Mammary epithelial cell (primary cell): ENCODE results near the genes PEX14 and FBXO2.

DNA sequence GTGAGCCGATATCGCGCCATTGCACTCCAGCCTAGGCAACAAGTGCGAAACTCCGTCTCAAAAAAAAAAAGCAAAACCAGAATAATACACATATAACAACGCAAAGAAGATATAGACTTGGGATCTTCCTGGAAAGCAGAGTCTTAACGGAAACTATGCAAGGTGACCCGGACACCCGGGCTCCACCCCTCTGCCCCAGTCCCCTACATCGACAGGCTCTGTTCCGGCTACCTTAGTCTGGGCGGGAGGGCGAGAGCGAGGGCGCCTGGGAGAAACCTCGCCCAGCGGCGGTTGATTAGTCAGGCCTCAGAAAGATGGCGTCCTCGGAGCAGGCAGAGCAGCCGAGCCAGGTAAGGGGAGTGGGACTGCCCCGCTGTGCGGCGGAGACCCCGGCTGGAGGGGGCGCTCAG, at the start of gene PEX14:
Gene PEX14 (plus strand): TSS at position 298 of the 410 bp plus-strand sequence.
- CAGE, long polyA plus RNA, result no peak
- RRBS, result 0% methylated on average over 2 of the region's 26 CpGs

GRCh38 chr1:10528923-10529564, 54.3 kb downstream of the PEX14 start:
- CAGE, long polyA plus RNA, result no peak
- RRBS, result no CpG with 5 or more reads among the region's 12 CpGs

DNA sequence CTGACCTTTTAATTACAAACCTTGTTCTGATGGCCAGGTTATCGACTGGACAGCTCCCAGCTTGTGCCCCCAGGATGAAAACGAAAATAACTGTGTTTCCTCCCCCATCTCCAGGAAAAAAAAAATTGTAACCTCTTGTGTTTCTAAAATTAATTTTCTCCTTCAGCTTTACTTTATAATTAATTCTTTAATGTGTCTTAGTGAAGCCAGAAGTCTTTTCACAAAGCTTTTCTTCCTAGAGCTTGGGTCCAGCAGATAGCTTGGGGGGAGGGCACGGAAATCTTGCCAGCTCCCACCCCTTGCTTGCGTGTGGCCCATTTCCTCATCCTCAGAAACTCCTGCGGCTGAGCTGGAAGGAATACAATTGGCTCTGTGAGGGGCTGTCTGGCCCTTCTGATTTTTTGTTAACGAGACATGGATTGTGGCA, 65.8 kb downstream of the PEX14 start:
- CAGE, long polyA plus RNA, result no peak
- RRBS, result no CpG with 5 or more reads among the region's 6 CpGs

- CAGE, long polyA plus RNA, result no peak
- RRBS, result no CpG with 5 or more reads among the region's 13 CpGs
Observed at GRCh38 chr1:10629502-10629771, 154.7 kb downstream of the PEX14 start.

GRCh38 chr1:10694613-10695196, 101.7 kb downstream of the CASZ1 start:
- CAGE, long polyA plus RNA, result no peak
- RRBS, result 1% methylated on average over 33 of the region's 101 CpGs

DNA sequence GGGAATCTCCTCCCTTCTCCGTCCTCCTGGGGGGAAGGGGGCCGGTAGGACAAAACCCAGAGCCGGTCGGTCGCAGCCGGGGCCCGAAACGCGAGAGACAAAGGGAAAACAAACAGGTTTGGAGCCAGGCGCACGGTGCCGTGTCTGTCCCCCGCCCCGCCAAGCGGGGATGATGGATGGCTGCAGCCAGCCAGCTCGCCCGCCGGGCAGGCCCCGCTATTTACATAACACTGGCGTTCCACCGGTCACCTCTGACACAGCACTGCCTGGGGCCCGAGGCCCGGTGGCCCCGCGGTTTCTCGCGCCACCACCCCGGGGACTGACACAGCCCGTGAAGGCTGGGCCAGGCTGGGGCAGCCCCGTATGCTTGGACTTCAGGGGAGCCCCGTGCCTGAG, 91.9 kb downstream of the CASZ1 start:
- CAGE, long polyA plus RNA, result no peak
- RRBS, result 60% methylated on average over 4 of the region's 31 CpGs

GRCh38 chr1:10737822-10738632, 58.4 kb downstream of the CASZ1 start:
- CAGE, long polyA plus RNA, result no peak
- RRBS, result 20% methylated on average over 4 of the region's 22 CpGs

DNA sequence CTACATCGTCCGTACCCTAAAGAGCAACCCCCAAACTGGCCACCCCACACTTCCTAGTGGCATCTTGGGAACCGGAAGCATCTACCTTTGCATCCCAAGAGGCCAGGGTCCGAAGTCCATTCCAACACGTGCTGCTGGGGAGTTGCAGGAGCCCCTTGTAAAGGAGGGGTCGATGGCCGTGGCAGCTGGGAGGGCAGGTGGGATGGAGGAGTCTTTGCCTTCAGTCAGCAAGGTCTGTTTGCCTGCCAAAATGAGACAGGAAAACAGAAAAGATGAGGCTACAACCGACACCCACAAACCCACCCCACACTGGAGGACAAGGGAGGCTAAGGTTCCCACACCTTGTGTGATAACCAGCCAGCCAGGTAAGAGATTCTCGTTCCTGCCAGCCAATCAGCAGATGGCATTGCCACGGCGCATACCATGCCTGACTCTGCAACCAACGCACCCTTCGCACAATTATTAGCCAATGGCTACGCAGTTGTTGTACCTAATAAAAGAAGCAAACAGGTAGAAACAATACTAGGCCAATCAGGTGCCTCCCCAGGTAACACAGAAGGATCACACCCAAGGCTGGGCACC, 35.7 kb downstream of the CASZ1 start:
- CAGE, long polyA plus RNA, result no peak
- RRBS, result no CpG with 5 or more reads among the region's 14 CpGs

GRCh38 chr1:10814878-10816115, 18.9 kb upstream of the CASZ1 start:
- CAGE, long polyA plus RNA, result no peak
- RRBS, result no CpG with 5 or more reads among the region's 18 CpGs

DNA sequence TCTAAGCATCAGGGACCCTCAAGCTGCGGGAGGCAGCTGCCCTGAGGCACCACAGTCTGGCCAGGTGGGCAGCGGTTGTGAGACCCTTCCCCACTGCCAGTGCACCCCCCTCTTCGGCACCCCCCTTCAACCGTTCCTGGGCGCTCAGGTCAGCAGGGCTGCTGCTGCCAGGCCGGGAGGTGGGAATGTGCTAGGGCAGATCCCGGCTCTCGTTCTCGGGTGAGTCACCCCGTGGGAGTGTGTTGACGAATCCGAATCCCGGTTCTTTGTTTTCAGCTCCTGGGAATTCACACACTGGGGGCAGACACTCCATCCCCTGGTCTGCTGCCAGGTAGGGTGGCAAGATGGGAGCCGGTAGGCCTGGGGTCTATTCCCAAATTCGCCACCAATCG, 28.4 kb upstream of the CASZ1 start:
- CAGE, long polyA plus RNA, result no peak
- RRBS, result 2% methylated on average over 8 of the region's 16 CpGs

GRCh38 chr1:10980026-10980659, 1.7 kb downstream of the C1orf127 start:
- CAGE, long polyA plus RNA, result no peak
- RRBS, result 3% methylated on average over 2 of the region's 18 CpGs

- CAGE, long polyA plus RNA, result no peak
- RRBS, result no CpG with 5 or more reads among the region's 8 CpGs
Observed at GRCh38 chr1:11132714-11133246, 33.1 kb upstream of the EXOSC10 start.

DNA sequence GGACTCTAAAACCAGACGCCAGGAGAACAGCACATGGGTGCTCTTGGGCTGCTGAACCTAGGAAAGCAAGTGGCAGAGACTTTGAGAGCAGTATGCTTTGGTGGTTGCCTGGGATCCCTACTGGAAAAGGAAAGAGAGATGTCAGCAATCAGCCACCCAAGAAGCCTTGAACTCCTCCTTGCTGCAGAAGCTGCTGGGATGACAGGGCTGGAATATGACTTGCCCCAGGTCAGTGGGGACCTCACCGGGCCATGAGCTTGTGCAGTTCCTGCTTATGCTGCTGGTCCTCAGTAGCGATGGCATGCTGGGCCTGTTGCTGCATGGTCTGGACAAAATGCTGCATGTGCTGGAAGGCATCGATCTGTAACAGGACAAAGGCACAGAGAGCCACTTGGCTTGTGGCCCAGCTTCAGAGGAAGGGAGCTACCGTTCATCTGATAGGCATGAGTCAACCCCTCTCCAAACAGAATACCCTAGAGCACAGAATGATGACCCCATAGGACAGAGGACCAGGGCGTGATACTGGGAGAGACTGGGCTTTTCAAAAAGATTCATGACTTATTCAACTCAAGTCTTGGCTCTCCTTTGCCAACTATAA, 34.5 kb upstream of the EXOSC10 start:
- CAGE, long polyA plus RNA, result no peak
- RRBS, result no CpG with 5 or more reads among the region's 6 CpGs

- CAGE, long polyA plus RNA, result no peak
- RRBS, result 1% methylated on average over 13 of the region's 21 CpGs
Observed at GRCh38 chr1:11262000-11262361, 370 bp downstream of the MTOR start.

- CAGE, long polyA plus RNA, result no peak
- RRBS, result 3% methylated on average over 7 of the region's 19 CpGs
Observed at GRCh38 chr1:11262746-11262999, 322 bp upstream of the MTOR start.

DNA sequence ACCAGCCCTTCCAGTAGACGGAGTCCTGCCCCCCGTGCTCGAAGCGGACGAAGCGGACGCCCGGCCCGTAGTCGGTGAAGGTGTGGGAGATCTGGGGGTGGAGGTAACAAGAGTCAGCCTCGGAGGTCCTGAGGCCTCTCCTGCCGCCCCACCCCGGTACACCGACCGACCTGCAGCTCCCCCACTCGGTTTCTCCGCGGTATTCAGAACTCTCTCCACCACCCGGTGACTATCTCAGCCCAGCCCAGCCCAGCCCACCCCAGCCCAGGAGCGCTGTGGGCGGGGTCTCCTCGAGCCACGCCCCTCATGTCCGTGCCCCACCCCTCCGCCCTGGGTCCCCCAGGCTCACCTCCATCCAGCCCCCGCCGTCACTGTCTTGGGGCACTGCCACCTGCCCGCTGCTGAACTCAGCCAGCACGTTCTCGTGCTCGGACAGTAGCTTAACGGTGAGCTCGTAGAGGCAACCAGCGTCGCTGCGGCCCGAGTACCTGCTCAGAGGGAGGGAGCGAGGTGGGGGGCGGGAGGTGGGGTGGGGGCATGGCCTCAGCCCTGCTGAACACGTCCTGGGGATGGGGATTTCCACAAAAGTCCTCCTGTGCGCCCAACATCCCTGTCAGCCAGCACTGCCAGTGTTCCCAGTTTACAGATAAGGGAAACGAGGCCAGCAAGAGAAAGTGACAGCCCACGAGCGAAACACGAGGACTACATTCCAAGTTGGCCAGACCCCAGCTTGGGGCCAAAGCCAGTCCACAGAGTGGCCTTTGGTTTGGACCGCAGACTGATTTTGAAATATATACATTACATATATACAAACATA, 5.3 kb downstream of the FBXO2 start:
- CAGE, long polyA plus RNA, result no peak
- RRBS, result 51% methylated on average over 19 of the region's 46 CpGs

DNA sequence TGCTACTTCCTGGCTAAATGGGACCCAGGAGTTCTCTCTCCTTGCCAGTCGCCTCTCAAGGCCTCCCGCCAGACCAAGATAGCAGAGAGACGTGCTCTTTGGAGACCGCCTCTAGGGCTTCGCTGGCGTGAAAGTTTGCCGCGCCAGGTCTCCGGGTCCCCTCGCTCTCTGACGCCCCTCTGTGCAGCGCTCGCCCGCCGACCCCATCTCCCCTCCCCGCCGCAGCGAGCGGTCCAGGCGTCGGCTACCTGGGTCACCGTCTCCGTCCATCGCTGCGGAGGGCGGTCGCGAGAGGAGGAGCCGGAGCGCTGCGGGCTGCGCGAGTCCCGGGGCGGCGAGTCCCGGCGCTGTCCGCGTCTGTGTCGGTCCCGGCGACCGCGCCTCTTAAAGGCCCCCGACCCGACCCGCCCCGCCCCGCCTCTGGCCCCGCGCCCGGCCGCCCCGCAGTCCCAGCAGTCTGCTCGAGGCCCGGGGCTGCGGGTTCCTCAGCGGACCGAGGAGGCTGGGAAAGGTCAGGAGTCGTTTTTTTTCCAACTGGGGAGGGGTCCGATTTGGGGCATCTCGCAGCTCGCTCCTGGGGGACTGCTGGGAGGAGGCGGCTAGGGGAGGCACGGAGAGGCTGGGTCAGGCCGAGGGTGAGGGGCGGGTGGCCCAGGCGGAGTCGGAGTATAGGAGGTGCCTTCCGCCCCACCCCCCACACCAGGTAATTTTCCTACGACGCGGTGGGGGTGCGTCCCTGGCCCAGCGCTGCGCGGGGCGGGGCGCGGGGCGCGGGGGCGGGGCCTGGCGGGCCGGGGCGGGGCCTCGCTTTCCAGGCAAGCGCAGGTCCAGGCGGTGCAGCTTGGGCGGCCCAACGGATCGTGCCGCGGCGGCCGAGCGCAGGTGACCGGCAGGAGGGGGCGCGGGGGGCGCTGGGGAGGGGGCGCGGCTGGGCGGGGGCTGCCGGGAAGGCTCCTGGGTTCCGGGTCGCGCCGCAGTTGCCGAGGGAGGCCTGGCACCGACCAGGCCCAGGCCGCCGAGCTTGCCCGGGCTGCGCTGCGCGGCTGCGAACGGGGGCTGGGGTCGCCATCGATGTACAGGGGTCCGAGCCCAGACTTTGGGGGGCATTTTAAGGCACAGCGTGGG, at the start of gene FBXO2:
Gene FBXO2 (minus strand): TSS at position 359 of the 1,125 bp plus-strand sequence.
- CAGE, long polyA plus RNA, result no peak
- RRBS, result 1% methylated on average over 21 of the region's 124 CpGs

DNA sequence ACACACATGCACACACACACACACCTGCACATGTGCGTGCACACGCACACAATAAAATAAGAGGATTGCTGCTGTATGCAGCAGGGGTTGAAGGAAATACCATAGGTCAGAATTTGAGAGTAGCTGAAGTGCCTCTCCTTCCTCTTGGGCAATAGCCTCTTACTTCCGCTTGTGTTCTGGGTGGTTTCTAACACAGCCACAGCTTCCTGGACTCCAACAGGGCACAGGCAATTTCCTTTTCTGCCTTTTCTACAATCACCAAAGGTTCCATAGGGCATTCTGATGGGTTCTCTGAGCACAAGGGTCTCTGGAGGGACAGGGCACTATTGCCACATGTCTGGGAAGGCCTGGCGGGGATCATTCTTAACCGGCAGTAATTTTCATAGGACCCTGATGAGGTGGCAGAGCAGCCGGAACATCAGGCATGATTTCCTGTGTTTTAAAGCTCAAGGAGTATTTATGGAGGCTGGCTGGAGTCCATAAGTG, 5.5 kb upstream of the AGTRAP start:
- CAGE, long polyA plus RNA, result no peak
- RRBS, result no CpG with 5 or more reads among the region's 6 CpGs

- CAGE, long polyA plus RNA, result no peak
- RRBS, result no CpG with 5 or more reads among the region's 24 CpGs
Observed at GRCh38 chr1:11731656-11732436, 4.1 kb upstream of the AGTRAP start.

GRCh38 chr1:11787602-11788486, 17.9 kb downstream of the MTHFR start:
- CAGE, long polyA plus RNA, result no peak
- RRBS, result no CpG with 5 or more reads among the region's 18 CpGs